Mesangial cell (primary cell): Measurements from ENCODE around the genes B3GAT3, C11orf98, SLC22A25, SLC22A9 and RTN3.

DNA sequence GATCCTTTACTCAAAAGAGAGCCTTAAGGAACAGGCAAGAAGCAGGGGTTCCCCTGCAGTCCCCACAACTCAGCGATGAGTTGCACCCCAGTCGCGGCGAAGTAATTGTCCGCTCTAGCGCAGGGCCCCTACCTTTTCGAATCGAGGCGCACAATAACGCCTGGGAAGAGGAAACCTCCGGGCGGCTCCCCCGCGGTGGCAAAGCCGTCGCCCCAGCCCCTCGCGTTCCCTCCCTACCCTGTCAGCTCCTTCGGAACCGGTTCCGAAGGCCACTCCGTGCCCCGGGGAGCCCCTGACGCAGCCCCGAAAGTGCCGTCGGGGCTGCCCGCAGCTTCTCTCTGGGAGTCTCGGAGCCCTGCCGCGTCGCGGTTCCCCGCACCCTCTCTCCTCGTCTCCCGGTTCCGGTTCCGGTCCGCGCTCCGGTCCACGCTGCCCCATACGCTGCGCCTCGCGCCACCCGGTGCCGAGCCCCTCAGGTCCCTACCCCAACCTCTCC lies 726 bp downstream of the MTA2 start:
- RAMPAGE, long total RNA: start-site peak on the minus strand centred at position 373 of the sequence, 62 bp wide, 99 reads

DNA sequence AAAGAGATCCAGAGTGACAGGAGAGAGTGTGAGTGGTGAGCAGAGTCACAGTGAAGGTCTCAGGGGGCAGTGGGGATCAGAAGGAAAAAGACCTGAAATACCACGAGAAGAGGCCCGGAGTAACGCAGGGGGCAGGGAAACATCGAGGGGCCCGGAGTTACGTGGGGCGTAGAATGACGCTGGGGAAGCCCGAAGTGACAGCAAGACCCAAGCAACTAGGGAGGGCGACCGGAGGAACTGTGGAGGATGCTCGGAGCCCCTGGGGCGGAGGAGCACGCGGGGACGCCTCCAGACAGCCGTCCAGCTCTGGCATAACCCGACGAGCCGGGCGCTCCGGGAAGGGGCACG lies 537 bp downstream of the EML3 start:
- RAMPAGE, long total RNA: no peak

DNA sequence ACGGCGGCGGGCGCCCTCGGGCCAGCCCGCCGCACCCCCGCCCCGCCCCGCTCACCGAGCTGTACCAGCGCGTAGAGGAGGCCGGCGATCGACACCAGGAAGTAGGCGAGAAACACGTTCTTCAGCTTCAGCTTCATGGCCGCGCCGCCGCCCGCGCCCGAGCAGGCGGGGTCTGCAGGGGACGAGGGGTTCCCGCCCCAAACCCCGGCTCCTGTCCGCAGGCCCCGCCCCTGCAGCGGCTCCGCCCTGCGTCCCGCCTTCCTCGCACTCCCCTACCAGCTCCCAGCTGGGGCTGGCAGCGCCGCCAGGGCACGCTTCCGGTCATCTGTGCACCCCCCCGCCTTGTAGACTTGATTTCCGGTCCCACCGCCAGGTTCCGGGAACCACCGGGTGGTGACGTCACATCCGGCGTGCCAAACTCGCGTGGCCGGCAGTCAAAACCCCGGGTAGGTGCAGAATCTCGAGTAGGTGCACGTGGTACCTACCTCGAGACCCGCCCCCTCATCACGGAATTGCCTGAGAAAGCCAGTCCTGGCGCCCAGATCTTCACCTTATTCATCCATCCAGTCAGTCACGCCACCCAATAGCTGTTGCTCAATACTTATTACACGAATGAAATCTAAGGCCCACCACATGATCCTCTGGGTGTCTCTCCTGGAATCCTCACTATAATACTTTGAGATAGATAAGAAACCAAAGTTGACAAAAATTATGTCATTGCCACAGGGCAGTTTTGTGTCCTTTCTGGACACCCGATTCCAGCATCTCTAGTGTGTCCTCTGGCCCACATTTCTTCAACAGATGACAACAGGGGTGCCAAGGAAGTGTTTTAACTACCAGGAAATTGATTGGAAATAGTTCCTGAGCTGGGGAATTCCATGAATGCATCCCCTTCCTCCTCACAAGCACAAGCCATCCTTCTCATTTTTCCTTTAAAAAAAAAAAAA lies at the start of gene B3GAT3:
Gene B3GAT3 (minus strand): TSS at position 176 of the 947 bp plus-strand sequence.
- RAMPAGE, long total RNA: no peak

DNA sequence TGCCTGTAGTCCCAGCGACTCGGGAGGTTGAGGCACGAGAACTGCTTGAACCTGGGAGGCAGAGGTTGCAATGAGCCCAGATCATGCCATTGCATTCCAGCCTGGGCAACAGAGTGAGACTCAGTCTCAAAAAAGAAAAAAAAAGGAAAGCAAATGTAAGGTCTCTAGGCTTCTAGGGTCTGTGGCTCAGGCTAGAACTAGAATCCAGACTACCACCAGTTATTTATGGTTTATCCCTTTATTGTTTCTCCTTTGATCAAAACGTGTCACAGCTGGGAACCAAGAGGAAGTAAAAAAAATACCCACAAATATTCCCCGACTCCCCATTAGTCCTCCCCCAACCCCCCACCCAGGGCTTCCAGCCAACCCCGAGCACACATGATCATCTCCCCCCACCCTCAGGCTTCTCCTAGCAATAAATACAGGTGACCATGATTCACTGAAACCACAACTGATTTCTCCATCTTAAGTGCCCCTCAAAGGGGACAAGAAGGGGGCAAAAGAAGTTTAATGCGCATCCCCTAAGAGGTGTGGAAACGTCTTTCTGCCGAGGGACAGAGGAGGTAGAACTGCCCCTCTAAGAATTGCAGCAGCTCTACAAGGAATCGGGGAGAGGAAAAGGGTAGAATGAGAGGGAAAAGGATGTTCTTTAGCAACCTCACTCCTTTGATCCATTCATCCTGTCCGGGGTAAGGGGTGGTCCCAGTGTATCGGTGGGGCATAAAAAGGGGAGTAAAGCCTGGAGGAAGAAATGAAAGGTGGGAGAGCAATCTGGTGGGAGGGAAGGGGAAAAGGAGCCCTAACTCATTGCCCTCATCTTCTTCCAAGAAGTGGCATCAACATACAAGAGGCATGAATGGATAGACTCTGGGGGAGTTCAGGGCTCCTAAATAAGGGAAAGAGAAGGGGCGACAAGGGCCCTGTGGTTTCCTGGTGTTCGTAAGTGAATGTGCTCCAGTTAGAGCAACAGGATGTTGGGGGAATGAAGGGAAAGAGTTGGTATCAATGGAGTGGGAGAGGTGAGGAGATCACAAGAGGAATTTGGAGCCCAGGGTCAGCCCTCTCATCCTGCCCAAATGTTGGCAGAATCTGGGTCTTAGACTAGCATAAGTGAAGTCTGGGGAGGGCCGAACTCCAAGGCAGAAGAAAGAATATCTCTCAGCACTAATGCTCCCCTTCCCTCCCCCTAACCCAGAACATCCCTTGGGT lies 3.2 kb upstream of the B3GAT3 start:
- RAMPAGE, long total RNA: no peak

DNA sequence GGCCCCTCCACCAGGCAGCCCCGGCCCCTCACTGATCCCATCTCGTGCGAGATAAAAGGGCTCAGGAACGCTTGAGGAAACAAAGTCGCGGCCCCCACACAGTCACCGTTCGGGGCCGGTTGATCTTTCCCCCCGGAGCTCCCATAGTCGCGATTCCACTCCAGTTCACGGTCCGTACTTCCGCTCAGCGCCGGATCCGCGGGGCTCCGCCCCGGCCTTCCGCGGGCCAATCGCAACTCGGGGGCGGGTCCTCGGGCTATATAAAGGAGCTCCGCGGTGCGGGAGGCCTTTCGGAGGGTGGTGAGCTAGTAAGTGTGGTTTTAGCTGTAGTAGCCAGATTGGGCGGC lies at the start of gene C11orf98:
Gene C11orf98 (minus strand): TSS at position 186 of the 347 bp plus-strand sequence.
- RAMPAGE, long total RNA: start-site peak on the minus strand centred at position 156 of the sequence, 28 bp wide, 1,118 reads

DNA sequence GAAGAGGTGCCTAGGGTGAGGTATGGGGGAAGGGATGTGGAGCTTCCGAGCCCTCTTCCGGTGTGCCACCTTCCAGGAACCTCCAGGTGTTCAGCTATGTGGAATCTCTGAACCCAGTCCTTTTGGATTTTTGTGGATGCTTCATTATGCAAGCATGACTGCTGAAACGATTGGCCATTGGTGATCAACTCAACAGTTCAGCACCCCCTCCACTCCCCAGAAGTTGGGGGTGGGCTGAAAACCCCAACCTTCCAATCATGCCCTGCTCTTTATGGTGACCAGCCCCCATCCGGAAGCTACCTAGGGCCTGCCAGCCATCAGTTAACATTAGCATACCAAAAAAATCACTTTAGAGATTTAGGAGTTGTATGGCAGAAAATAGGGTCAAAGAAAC lies 3.5 kb upstream of the POLR2G start:
- RAMPAGE, long total RNA: no peak

- RAMPAGE, long total RNA: no peak
Measured at GRCh38 chr11:62857511-62858029, 18.2 kb upstream of the WDR74 start.

- RAMPAGE, long total RNA: no peak
Measured at GRCh38 chr11:62879986-62880630, 588 bp upstream of the SLC3A2 start.

DNA sequence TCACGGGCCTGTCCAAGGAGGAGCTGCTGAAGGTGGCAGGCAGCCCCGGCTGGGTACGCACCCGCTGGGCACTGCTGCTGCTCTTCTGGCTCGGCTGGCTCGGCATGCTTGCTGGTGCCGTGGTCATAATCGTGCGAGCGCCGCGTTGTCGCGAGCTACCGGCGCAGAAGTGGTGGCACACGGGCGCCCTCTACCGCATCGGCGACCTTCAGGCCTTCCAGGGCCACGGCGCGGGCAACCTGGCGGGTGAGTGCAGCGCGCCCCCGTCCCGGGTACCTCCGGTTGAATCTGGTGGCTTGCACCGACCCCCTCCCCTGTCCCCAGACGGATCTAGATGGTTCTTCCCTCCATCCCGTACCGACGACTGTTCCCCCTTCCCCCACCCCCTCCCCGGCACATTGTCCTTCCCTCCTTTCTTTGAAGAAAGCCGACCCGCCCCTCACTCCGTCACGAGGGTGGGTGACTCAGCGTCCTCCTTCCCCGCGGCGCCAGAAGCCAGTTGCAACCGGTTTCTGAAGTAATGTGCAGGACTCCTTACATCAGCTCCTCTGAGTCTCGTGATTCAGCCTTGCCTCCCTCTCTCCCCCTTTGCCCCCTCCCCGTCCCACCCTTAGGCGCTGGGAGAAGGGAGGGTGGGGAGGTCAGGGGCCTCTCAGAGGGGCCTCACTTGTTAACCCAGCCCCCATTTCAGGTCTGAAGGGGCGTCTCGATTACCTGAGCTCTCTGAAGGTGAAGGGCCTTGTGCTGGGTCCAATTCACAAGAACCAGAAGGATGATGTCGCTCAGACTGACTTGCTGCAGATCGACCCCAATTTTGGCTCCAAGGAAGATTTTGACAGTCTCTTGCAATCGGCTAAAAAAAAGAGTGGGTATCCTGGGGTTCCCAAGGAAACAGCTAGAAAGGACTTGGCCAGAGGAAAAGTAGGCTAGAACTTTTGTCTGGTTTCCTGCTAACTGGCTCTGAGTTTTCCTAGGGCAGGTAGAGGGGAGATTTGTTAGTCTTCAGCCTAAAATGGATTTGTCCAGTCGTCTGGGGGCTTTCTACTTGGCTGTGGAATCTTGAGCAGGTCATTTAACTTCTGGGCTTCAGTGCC lies 853 bp downstream of the SLC3A2 start:
- RAMPAGE, long total RNA: no peak

GRCh38 chr11:63243432-63244269 lies at the start of gene SLC22A25:
TSS of gene SLC22A25 (minus strand) at chr11:63243599.
- RAMPAGE, long total RNA: no peak

DNA sequence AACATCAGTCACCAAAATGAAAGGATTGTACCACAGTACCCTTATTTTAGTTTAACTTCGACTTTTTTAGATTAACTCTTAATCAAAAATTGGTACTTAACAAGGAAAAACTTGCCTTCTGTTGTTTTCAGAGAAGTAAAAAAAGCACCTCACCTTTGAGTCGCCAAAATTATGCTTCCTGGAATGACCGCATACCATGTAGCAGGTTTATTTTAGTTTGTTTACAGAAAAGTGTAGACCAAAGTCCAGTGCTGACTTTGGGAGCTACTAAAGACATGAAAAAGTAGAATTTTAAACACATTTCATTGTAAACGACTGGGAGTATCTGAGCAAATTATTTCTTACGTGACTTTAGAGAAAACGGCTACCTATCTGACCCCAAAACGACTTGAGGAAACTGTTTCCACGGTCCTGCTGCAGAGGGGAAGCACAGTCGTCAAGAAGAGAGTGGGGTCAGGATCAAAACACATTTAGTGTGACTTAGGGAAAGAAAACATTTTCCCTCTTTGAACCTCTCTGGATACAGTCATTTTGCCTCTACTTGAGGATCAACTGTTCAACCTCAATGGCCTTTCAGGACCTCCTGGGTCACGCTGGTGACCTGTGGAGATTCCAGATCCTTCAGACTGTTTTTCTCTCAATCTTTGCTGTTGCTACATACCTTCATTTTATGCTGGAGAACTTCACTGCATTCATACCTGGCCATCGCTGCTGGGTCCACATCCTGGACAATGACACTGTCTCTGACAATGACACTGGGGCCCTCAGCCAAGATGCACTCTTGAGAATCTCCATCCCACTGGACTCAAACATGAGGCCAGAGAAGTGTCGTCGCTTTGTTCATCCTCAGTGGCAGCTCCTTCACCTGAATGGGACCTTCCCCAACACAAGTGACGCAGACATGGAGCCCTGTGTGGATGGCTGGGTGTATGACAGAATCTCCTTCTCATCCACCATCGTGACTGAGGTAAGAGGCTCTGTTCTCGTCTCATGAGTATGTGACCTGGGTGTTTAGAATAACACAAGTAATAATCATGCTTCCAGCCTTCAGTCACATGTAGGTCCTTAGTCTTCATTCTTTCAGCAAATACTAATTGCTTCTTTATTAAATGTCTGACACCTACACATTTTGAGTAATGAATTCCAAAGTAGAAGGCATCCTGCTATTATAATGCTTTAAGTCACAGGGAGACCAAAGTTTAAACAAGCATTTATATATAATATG lies at the start of gene SLC22A9:
Gene SLC22A9 (plus strand): TSS at position 294 of the 1,225 bp plus-strand sequence.
- RAMPAGE, long total RNA: no peak

GRCh38 chr11:63569738-63570697 lies 6.8 kb upstream of the PLAAT2 start:
- RAMPAGE, long total RNA: no peak

DNA sequence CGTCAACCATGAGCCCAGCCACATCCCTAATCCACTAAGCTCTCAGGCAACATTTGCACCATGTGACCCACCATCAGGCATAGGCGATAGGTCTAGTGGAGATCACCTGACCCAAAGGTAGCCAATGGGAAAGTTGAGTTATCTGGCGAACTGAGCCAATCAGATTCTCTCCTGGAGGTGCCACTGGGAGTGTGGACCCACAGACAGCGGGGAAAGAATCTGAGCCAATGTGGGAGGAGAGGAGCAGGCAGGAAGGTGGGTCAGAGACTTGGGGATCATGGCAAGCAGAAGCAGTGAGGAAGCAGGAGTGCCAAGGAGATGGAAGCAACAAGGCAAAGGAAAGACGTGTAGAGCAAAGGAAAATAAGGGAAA lies 10.8 kb upstream of the PLAAT2 start:
- RAMPAGE, long total RNA: no peak

DNA sequence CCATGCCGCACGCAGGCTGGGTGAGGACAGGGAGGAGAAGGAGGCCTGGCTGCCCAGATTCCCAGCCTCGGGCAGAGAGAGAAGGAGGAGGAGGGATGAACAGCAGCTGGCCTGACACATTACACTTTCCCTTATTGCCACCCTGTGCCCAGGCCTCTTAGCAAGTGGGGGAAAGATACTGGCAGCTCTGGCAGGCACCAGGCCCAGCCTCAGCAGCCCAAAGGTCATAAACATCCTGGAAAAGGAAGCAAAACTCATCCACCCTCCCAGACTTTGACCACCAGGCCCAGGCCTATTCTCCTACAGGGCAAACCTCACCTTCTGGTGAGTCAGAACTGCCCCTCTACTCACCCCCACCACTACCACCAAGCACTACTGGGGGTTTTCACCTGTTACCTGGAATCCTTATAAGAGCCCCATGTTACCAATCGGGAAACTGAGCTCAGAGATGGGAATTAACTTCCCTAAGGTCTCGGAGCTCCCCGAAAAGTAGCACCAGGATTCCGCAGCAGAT lies 4.6 kb downstream of the PLAAT3 start:
- RAMPAGE, long total RNA: no peak

DNA sequence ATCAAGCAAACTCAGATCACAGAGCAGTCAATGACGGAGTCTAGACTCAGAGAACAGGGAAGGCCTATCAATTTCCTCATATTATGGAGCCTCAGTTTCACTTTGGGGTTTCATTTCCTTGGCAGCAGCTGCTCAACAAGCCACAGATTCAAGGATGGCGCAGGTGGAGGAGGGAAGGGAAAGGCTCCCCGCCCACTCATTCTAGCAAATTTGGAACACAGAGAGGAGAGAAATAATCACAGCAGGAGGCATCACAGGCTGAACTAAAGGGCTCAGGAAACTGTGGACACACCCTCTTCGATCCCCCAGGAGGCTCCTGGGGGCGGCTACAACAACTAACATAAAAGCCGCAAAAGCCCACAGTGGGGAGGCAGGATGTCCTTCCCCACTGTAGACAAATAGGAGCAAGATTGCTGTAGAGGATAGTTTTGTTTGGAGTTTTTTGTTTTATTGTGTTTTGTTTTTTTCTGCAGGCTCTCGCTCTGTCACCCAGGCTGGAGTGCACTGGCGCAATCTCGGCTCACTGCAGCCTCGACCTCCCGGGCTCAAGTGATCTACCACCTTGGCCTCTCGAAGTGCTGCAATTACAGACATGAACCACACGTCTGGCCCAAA lies 3.5 kb downstream of the PLAAT3 start:
- RAMPAGE, long total RNA: no peak

- RAMPAGE, long total RNA: start-site peak on the plus strand at chr11:63681499-63681538, 399 reads; start-site peak on the plus strand at chr11:63681598-63681633, 330 reads
Measured at GRCh38 chr11:63681004-63682284, at the start of gene RTN3. TSS of gene RTN3 (plus strand) at chr11:63681500.

- RAMPAGE, long total RNA: no peak
Measured at GRCh38 chr11:63817776-63818359, 4.6 kb downstream of the SPINDOC start.

DNA sequence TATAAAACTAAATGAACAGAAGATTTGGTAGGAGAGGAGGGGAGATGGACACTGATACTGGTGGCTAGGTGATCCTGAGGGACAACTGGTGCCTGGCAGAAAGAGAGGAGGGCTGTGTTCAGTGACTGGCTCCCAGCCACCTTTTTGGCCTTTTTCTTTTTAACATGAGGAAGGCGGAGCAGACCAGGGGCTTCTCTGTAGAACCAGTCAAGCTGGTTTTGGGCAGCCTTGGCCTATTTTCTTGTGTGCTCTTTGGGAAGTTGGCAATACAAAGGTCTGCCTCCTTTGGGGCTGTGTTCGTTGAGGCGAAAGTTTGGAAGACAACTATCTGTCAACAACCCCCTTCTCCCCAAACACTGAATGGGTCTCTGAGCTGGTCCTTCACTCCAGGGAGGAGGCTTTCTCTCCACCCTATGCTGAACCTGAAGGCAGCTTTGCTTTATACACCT lies 8.4 kb downstream of the MARK2 start:
- RAMPAGE, long total RNA: no peak

GRCh38 chr11:63877749-63878394 lies 39.0 kb downstream of the MARK2 start:
- RAMPAGE, long total RNA: no peak

- RAMPAGE, long total RNA: no peak
Measured at GRCh38 chr11:63919221-63919911, 2.4 kb upstream of the RCOR2 start.